AG09309 (cell line): Measurements from ENCODE around the gene ASIC4.

DNA sequence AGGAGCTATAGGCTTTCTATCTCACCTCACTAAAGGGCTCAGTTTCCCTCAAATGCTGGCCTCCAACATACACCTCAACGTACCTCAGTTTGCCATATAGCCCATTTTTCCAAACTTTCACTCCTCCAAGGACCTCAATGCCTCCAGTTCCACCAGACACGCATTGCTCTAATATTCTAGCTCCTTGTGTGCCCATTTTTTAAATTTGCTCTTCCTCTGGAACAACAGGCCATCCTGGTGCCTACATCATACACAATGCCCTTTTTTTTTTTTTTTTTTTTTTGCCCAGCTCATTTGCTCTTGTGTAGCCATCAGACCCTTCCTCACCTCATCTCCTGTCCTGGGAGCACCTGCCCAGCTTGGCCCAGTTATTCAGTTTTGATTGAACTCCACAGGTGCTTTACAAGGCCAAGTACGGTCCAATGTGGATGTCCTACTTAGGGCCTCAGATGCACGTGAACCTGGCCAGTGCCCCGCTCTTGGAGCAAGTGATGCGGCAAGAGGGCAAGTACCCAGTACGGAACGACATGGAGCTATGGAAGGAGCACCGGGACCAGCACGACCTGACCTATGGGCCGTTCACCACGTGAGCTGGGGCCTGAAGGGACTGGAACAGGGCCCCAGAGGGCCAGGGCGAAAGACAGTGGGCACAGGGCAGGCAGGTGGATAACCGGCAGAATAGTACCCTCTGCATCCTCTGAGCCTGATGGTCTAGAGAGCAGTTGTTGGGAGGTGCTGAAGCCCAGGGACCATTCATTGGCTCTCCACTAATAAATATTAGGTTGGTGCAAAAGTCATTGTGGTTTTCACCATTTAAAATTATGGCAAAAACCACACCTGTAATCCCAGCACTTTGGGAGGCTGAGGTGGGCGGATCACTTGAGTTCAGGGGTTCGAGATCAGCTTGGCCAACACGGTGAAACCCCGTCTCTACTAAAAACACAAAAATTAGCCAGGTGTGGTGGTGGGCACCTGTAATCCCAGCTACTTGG lies 27.5 kb downstream of the CYP27A1 start:
- RRBS: no CpG with 5 or more reads among the region's 18 CpGs

DNA sequence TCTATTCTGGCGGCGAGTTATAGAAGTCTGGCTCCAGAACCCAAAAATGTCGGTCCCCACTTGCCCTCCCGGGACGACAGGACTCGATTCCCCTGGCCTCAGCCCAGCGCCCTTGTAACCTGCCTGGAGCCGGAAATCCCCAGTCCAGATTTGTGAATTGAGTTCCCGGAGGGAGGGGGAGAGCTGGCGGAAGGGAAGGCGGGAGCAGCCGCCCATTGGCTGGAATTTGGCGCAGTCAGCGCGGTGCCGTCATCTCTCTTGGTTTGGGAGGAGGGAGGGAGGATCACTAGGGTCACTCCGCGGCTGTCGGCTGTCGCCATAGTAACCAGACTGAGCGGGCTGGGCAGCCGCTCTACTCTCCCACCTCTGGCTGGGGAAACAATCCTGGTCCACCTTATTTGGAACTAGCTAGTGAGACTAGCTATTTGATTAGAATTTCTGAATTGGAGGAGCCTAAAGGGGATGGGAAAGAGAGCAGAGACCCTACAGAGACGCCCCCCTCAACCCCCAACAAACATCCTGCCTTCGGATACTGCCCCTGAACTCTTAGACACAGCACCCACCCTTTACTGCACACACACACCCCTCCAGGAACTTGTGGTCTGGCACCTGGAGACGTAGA lies 3.8 kb downstream of the CDK5R2 start:
- RRBS: 6% methylated on average over 6 of the region's 25 CpGs

DNA sequence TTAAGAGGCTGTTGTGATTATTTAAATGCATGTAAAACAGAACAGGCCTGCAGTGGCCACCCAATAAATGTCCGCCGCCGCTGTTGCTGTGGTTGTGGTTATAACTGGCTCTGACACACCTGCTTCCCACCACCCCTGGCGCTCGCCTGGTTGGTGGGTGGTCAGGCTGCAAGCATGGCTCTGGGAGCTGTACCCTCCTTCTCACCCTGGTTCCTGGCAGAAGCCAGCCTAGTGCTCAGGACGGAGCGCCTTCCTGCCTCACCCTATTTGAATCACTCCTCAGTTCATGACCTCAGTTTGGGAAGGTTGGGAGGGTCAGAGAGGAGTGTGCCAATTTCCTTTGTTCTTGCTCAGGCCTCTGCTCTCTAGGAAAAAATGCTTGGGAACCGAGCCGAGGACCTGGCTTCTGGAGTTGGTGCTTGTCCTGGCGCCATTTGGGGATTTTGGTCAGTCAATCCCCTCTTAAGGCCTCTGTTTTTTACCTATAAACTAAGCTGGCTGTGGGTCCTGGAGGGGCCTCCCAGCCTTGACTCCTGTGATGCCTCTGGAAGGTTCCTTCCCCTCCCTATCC lies 5.3 kb upstream of the CRYBA2 start:
- RRBS: no CpG with 5 or more reads among the region's 10 CpGs

- RRBS: no CpG with 5 or more reads among the region's 3 CpGs
Measured at GRCh38 chr2:219076050-219076562, 15.4 kb upstream of the IHH start.

DNA sequence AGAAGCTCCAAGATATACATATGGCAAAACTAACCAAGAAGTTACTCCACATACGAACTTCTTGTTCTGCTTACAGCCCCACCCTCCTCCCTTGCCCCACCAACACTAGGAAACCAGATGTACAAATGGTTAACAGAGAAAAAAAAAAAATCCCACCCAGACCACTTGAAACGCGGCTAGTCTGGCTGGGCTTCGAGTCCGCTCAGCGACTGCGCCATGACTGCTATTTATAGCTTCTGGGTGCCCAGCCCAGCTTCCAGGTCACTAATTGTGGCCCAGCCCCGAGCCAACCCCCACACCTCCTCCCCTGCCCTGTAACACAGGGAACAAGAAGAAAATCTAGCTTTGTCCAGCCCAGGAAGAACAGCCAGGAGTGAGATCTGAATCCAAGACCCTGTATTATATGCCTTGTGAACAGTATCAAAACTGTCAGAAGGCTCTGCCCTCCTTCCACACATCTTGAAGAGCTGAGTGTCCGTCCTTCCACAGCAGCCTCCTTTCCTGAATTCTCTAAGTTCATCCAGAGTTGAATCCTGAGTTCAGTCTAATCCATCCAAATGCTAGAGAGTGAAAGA lies 47.2 kb upstream of the IHH start:
- RRBS: no CpG with 5 or more reads among the region's 9 CpGs

- RRBS: no CpG with 5 or more reads among the region's 10 CpGs
Measured at GRCh38 chr2:219125024-219126023, 35.3 kb downstream of the NHEJ1 start.

- RRBS: no CpG with 5 or more reads among the region's 4 CpGs
Measured at GRCh38 chr2:219126399-219126972, 34.1 kb downstream of the NHEJ1 start.

GRCh38 chr2:219248482-219249063 lies 3.3 kb downstream of the STK16 start:
- RRBS: no CpG with 5 or more reads among the region's 4 CpGs

DNA sequence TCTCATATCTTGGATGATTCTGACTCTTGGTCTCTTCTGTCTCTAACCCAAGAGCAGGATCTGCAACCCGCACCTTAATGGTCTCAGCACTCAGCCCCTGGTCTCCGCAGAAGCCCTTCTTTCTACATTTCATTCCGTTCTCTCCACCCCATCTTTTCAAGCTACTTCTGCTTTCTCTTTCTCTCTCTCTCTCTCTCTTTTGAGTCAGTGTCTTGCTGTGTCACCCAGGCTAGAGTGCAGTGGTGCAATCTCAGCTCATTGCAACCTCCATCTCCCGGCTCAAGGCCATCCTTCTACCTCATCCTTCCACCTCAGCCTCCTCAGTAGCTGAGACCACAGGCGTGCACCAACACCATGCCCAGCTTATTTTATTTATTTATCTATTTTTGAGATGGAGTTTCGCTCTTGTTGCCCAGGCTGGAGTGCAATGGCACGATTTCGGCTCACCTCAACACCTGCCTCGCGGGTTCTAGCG lies 1.2 kb upstream of the TUBA4A start:
- RRBS: no CpG with 5 or more reads among the region's 11 CpGs

- RRBS: 5% methylated on average over 32 of the region's 72 CpGs
Measured at GRCh38 chr2:219294417-219295560, 14.4 kb downstream of the PTPRN start.

- RRBS: 2% methylated on average over 7 of the region's 18 CpGs
Measured at GRCh38 chr2:219387203-219387536, 542 bp downstream of the DNPEP start.

- RRBS: no CpG with 5 or more reads among the region's 6 CpGs
Measured at GRCh38 chr2:219495501-219495874, 443 bp upstream of the SPEGNB start.

- RRBS: no CpG with 5 or more reads among the region's 28 CpGs
Measured at GRCh38 chr2:219501398-219502439, 3.0 kb downstream of the GMPPA start.

GRCh38 chr2:219509490-219510624 lies 4.4 kb upstream of the ASIC4 start:
- RRBS: no CpG with 5 or more reads among the region's 30 CpGs

- RRBS: 67% methylated on average over 13 of the region's 58 CpGs
Measured at GRCh38 chr2:219514089-219515280, at the start of gene ASIC4. TSS of gene ASIC4 (plus strand) at chr2:219514482.

GRCh38 chr2:219520871-219521734 lies 6.8 kb downstream of the ASIC4 start:
- RRBS: no CpG with 5 or more reads among the region's 12 CpGs

DNA sequence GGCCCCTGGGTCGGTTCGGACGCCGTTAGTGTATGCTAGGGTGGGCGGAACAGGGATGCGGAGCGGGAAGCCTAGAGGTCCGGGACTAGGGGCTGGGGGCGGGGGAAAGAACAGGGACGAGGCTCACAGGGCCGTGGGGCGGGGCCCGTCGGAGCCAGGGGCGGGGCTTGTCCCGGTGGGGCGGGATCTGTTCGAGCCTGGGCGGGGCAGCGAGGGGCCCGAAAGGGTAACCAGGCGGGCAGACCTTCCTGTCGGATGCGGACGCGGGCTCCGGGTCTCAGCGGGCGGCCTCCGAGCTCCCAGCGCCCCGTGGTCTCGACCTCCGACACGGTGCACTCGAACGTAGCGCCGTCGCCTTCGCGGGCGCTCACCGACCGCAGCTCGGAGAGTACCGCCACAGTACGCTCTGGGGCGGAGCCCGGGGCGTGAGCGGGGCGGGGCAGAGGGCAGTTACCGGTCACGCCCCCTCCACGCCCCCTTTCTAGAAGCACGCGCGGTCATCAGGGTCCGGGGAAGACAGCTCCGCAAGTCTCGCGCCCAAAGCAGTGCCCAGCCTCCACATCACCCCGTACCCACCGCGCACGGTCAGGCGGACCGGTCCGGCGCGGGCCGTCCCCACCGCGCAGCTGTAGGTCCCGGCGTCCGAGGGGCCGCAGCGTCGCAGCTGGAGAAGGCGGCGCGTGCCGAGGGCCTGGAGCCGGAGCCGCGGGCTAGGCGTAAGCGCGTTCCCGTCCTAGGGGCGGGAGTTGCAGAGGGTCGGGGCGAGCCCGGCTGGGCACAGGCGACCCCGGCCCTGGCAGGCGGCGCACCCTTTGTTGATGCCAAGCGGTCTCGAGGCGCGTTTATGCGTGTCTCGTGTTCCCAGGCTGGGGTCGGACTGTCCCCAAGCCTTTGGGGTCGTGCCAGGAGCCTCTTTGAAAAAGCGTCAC lies 8.7 kb downstream of the TMEM198 start:
- RRBS: 4% methylated on average over 61 of the region's 109 CpGs

DNA sequence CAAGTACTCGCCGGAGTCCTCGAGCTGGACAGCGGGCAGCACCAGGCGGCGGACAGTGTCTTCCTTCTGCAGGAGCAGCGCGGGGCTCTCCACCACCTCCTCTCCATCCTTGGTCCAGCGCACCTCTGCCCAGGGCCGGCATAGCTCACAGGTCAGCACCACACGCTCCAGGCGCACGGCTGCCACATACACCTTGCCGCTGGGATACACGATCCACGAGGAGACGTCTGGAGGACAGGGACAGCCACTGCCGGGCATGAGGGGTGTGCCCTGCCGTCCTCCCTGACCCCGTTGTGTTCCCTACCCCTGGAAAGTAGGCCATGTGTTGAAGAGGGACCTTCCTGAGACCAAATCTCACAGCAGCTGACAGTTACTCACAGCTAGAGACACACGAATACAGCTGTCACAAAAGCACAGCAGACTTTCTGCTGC lies 8.9 kb downstream of the OBSL1 start:
- RRBS: 84% methylated on average over 4 of the region's 21 CpGs

- RRBS: no CpG with 5 or more reads among the region's 2 CpGs
Measured at GRCh38 chr2:219571804-219572019, 373 bp upstream of the OBSL1 start.

DNA sequence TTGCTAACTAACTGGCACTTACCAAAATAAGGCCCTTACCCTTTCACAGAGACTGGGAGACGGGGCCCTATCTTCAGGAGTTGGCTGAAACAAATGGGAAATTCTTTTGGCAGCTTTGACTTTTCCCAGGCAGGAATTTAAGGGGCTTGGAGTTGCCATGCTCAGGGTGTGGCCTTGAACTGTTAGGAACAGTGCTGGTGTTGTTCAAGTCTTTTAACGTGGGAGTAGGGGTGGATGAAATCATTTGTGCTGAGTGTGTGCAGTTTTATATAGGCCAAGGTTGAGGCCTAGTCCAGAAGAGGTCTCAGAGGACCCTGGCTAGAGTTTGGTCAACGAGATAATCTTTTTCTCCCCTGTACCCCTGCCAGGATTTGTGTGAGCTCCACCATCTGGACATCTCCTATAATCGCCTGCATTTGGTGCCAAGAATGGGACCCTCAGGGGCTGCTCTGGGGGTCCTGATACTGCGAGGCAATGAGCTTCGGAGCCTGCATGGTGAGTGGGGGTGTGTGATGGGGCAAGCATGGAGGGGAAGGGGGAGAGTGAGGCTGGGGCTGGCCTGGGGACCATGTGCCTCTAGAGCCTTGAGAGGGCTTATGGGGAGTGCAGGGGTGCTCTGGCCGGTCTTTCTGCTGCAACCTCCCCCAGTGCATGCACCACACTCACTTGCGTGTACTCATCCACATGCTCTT lies 7.7 kb downstream of the STK11IP start:
- RRBS: no CpG with 5 or more reads among the region's 8 CpGs